ENCODE measurements around a stretch of chr14.

DNA sequence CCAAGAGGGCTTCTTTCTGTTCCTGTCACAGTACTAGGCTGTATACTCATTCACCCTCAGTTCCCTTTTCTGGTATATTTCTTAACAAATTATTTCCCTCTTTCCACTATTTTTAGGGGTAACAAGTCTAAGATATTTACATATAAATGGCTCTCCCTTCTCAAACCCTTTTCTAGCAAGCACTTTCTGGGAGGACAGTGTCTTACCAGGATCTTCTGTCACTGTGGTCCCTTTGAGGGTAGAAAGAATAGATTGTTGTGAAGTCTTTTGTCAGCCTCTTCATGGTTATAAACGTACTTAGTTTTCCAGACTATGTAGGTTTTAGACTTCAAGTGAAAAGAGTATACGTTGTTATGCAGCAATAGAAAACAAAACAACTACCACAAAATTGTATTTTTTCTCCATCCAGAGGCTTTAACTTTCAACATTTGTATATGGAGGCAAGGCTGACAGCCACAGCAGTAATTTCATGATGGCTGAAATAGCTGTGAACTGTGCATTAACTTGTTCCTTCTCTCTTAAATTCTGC is 23.7 kb downstream of the PRKCH start:
- RRBS: no CpG with 5 or more reads among the region's 2 CpGs

GRCh38 chr14:61365414-61366254 is 44.3 kb downstream of the PRKCH start:
- RRBS: no CpG with 5 or more reads among the region's 6 CpGs

- RRBS: no CpG with 5 or more reads among the region's 7 CpGs
Measured at GRCh38 chr14:61386128-61386594, 64.8 kb downstream of the PRKCH start.

DNA sequence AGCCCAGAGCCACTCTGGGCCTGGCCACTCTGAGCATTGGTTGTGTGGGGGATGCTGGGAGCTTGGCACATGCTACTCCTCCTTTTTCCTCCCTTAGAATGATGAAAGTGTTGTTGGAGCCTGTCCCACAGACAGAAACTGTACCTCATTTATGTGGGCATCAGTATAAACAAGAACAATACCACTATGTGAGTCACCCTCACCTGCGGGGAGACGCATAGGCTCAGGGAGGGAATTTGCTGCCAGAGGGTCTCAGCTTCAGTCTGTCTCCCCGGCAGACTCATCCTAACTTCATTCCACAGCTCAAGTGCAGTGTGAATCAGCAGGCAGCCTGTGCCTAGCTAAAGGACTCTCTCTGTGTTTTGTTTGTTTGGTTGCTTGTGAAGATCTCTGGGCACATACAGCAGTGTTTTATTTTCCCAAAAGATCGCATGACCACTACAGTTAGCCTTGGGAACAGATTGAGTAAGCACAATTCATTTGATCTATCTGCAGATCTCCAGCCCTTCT is 98.9 kb downstream of the PRKCH start:
- RRBS: no CpG with 5 or more reads among the region's 4 CpGs

- RRBS: no CpG with 5 or more reads among the region's 21 CpGs
Measured at GRCh38 chr14:61466123-61467324, 145.1 kb downstream of the PRKCH start.

- RRBS: no CpG with 5 or more reads among the region's 9 CpGs
Measured at GRCh38 chr14:61471970-61472803, 150.8 kb downstream of the PRKCH start.

DNA sequence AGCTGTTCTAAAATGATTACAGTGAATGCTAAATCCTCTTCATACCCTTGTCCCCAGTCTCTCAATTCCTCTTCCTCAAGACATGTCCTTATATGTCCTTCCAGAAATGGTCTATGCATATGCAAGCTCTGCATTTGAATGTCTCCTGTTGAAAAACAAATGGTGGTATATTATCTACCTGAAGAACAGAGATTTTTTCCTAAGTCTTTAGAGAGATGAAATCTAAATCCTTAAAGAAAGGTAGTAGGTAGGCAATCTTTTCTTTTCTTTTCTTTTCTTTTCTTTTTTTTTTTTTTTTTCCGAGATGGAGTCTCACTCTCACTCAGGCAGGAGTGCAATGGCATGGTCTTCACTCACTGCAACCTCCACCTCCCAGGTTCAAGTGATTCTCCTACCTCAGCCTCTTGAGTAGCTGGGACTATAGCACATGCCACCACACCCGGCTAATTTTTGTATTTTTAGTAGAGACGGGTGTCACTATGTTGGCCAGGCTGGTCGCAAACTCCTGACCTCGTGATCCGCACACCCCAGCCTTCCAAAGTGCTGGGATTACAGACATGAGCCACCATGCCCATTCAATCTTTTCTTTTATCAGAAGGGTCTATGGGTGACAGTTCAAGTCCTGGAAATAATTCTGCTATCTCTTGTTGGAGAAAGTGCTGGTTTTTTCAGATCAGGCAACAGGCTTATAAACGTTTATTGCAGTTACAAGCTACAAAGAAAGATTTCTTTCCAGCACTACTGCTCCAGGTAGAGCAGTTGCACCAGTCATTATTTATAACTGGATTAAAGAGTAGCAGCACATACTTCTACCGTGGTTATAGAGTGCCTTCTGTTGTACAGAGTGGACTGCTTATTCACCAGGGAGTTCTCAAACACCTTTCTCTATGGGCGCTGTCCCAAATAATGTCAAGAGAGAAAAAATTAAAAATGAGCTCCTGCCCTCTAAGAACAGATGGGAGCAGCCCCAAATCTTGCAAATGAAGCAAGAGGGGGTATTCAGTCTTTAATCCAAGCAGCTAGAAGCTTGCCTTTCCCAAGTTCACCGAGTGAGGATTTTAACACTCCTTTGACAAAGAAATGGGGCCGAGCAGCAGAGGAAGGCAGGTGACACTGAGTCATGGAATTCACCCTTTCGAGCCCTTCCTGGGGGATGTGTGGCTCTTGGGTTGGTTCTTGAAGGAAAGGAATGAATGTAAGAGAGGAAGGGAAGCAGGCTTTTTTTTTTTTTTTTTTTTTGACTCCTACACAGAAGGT is 180.8 kb downstream of the PRKCH start:
- RRBS: no CpG with 5 or more reads among the region's 12 CpGs

GRCh38 chr14:61509774-61510245 is 185.5 kb upstream of the HIF1A start:
- RRBS: no CpG with 5 or more reads among the region's 5 CpGs

DNA sequence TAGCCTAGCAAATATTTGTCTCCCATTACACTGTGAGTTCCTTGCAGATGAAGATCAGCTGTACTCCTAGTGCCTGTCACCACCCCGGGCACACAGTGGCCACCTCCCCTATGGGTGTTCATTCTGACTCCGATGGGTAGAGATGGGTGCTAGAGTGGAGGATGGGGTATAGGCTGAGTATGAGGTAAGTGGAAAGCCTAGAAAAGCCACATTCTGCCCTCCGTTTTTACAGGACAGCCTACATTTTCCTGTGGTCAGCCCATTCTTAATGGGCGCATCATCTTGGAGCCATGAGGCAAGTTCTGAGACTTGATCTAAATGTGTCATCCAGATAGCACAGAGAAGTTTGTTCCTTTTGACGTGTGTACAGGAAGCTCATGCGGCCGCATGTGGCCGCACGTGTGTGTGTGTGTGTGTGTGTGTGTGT is 166.7 kb upstream of the HIF1A start:
- RRBS: no CpG with 5 or more reads among the region's 9 CpGs

GRCh38 chr14:61550266-61550644 is 145.1 kb upstream of the HIF1A start:
- RRBS: no CpG with 5 or more reads among the region's 2 CpGs

DNA sequence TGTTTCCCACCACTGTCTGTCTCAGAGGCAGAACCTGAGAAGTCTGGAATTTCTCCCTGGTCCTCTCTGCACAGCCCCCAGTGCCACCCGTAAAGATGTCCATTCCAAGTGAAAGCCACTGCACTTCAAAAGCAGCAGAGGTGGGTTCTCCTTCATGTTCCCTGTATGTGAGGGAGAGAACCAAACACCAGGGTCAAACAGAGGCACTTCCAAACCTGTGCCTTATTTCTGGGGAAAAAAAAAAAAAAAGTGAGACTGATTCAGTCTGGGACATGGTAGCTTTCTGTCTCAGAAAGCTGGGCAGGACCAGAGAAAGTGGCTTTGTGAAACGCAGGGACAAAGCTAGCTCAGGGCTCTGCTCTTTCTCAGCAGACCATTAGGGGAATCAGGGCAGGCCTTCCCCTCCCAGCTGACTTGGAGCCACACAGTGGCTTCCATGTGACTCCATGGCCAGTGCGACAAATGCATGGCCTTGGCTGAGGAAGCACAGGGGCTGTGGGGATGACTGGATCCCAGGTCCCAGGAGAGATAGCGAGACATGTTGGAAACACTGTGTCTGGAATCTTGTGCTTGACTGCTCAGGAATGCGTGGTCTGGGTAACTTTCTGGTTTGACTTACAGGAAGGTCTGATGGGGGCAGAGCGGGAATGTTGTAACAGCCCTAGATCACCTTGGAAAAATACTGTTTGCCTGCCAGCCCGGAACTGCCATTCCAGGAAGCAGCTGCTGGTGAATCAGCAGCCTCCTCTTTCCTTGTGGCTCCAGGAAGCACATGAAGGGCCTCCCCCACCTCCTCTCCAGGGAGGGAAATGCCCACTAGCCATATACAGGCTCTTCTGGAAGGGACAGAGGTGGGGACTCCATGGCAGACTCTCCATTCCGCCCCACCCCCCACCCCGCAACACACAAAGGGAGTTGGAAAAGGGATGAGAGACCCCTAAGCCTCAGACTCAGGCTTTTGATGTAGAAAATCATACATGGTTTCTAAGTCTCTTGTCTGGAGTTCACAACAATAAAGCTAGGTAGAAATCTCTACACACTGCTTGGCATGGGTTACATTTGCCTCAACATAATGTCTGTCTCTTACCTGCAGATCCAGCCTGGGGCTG is 133.6 kb upstream of the HIF1A start:
- RRBS: no CpG with 5 or more reads among the region's 9 CpGs

GRCh38 chr14:61574047-61574568 is 121.2 kb upstream of the HIF1A start:
- RRBS: no CpG with 5 or more reads among the region's 3 CpGs

GRCh38 chr14:61662685-61662998 is 32.7 kb upstream of the HIF1A start:
- RRBS: no CpG with 5 or more reads among the region's 2 CpGs

DNA sequence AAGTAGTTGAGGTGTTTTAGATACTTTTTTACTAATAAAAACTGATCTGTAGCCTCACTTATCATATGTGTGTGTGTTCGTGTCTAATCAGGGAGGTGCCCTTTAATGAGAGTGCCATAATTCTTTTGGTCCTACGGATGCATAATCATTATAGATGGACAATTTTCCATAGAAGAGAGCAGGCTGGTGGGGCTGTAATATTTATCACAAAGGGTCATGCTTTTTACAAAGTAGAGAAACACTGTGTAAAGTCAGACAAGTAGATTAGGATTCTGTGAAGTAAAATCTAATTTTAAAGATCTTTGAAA is 10.2 kb upstream of the SNAPC1 start:
- RRBS: no CpG with 5 or more reads among the region's 2 CpGs

DNA sequence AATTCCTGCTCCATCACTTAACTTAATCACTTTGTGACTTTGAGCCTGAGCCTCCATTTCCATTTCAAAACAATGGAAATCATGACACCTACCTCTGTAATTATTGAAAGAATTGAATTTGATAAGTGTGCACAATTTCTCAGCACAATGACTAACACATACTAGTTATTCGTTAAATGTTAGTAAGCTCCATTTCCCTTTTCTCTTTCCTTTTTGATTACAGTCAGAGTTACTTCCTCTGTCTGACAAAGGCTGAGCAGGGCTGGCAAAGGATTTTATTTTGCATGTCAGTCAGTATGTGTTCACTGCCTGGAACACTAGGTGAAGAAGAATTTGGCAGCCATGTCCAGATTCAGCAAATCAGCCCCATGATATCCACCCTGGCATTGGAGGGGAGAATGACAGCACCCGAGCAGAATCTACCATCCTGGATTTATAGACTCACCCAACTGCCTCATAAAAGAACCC is 12.2 kb upstream of the RHOJ start:
- RRBS: no CpG with 5 or more reads among the region's 2 CpGs

DNA sequence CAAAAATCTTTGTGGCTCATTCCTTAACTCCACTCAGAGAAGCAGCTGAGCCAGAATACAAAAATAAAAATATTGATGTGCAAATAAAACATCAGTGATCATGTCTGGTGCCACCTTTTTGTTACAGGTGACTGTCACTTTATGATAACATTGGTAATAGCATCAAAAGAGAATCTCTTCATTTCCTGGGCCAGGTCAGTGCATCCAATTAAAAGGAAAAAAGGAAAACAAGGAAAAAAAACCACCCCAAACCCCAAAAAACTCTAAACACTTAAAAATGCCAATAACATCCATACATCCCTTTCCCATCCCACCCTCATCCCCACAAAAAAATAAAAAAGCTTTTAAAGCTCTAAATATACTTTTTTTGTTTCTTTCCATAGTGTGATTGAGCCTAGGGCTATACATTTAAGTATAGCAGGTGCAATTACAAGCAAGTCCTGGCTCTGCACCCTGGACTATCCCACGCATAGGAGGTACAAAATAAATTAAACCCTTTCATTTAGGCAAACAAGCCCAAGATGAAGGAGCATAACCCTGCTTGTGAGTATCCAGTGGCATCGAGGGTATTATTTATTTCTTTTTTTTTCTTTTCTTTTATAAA is 53.7 kb upstream of the GPHB5 start:
- RRBS: no CpG with 5 or more reads among the region's 2 CpGs

DNA sequence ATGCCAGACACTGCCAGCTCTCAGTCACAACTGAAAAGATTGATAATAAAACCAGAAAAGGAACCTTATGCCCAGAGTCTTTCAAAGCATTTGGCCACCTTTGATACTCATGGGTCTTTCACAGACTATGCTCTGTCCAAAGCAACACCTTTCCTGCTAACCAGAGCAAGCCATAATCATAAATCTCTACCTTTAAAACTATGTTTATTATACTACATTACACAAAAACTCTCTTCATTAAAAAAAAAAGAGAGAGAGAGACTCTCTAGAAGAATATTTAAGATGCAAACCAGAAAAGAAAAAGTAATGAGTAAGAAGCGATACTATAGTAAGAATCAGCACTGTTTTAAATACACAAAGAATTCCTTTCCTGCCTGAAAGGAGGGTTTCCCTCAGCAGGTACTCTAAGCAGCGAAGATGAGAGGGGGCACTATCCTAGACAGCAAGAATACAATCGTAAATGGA is 28.9 kb downstream of the PPP2R5E start:
- RRBS: no CpG with 5 or more reads among the region's 3 CpGs

GRCh38 chr14:63531230-63531702 is 11.9 kb downstream of the PPP2R5E start:
- RRBS: no CpG with 5 or more reads among the region's 10 CpGs

- RRBS: no CpG with 5 or more reads among the region's 8 CpGs
Measured at GRCh38 chr14:63663395-63664046, 21.9 kb upstream of the WDR89 start.

Data from brain (tissue), 1 donor.